IMR-90 (cell line): ENCODE data around the gene IDI2.

GRCh38 chr10:133378-133916 is 1.8 kb upstream of the ZMYND11 start:
- RRBS: no CpG with 5 or more reads among the region's 5 CpGs
CAGE:
- cytosol, long polyA plus RNA: no peak
- long polyA plus RNA: no peak
- nucleus, long polyA plus RNA: no peak

GRCh38 chr10:317174-318013 is 182.1 kb downstream of the ZMYND11 start:
- RRBS: no CpG with 5 or more reads among the region's 17 CpGs
CAGE:
- cytosol, long polyA plus RNA: no peak
- long polyA plus RNA: no peak
- nucleus, long polyA plus RNA: no peak

GRCh38 chr10:333165-333880 is 198.1 kb downstream of the ZMYND11 start:
- RRBS: no CpG with 5 or more reads among the region's 13 CpGs
CAGE:
- cytosol, long polyA plus RNA: no peak
- long polyA plus RNA: no peak
- nucleus, long polyA plus RNA: no peak

DNA sequence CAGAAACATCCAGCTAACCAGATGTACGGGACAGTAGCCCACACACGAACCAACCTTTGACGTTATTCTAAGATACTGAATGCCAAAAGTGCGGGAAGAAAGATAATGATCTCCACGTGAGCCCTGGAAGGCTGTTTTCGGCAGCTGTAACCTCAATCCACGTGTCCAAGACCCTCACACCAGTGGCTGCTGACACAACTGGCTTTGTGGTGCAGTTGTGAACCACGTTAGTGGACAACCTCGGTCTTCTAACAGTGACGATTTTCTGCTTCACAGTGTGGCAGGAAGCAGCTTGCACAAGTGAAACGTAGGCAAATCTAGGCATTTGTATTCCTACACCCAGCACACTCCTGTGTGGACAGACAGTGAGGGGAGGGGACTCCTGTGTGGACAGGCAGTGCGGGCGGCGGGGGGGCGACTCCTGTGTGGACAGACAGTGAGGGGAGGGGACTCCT is 251.9 kb downstream of the ZMYND11 start:
- RRBS: no CpG with 5 or more reads among the region's 15 CpGs
CAGE:
- cytosol, long polyA plus RNA: no peak
- long polyA plus RNA: no peak
- nucleus, long polyA plus RNA: no peak

- RRBS: no CpG with 5 or more reads among the region's 23 CpGs
CAGE:
- cytosol, long polyA plus RNA: no peak
- long polyA plus RNA: no peak
- nucleus, long polyA plus RNA: no peak
Measured at GRCh38 chr10:389781-390363, 254.6 kb downstream of the ZMYND11 start.

DNA sequence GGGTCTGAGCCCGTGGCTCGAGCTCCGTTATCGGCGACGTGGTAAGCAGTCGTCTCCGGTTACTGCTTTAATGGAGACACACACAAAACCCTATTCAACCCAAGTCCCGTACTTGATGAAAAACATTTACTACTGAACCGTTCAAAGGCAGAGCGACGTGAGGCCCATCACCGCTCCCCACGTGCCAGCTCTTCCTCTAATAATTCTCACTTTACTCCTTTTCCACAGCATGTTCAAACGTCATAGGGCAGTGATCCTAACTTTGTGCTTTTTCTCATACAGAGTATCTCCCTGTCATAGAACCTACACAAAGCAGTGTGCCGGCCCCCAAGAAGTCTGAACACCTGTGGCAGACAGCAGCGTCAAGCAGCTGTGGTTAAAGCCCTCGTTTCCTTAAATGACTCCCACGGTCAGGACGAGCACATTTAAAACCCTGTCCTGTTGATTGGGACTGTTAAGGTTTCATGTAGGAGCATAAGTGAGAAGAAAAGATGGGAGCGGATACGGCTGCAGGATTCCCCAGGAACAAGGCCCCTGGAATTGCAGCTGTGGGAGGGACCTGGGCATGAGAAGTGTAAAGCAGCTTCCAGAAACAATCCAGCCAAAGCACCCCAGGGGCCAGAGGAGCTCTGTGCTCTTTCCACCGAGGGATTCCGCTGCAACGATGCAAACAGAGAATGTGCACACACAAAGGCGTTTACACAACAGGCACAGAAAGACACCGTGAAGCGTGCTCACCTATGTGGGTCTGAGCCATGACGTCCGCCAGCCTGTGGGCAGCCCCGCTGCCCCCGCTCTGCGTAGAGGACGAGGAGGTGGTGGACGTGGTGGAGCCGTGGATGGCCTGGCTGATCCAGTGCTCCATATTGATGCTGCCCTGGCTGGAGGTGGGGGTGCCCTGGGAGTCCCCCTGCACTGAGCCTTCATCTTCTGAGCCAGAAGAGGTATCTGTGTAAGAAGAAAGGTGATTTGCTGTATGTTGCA is 267.1 kb downstream of the DIP2C start:
- RRBS: 98% methylated on average over 8 of the region's 36 CpGs
CAGE:
- cytosol, long polyA plus RNA: no peak
- long polyA plus RNA: no peak
- nucleus, long polyA plus RNA: no peak

GRCh38 chr10:484955-485911 is 204.2 kb downstream of the DIP2C start:
- RRBS: no CpG with 5 or more reads among the region's 30 CpGs
CAGE:
- cytosol, long polyA plus RNA: no peak
- long polyA plus RNA: no peak
- nucleus, long polyA plus RNA: no peak

DNA sequence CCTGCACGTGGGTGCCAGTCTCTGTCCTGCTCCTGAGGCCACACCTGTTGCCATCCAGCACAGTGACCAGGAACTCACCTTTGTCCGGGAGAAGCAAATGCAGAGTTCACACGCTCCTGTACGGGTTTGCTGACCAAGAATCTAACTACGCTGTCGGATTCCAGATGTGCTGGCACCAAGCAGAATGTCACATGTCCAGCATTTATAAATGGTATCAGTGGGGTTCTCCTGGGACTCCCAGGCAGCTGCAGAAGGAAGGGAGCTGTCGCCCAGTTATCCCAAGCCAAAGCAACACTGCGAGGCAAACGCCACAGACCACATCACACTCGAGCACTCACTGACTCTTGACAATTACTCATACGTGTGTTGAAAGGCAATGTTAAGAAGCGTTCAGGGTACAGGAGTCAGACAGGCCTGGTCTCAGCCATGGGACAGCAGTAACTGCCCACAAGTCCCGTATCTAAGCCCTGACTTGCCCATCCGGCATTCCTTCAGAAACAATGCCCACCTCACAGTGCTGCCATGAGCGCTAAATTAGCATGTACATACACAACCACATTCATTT is 113.4 kb downstream of the DIP2C start:
- RRBS: no CpG with 5 or more reads among the region's 15 CpGs
CAGE:
- cytosol, long polyA plus RNA: no peak
- long polyA plus RNA: no peak
- nucleus, long polyA plus RNA: no peak

- RRBS: no CpG with 5 or more reads among the region's 12 CpGs
CAGE:
- cytosol, long polyA plus RNA: no peak
- long polyA plus RNA: no peak
- nucleus, long polyA plus RNA: no peak
Measured at GRCh38 chr10:605089-605365, 84.4 kb downstream of the DIP2C start.

- RRBS: no CpG with 5 or more reads among the region's 9 CpGs
CAGE:
- cytosol, long polyA plus RNA: no peak
- long polyA plus RNA: no peak
- nucleus, long polyA plus RNA: no peak
Measured at GRCh38 chr10:634170-634682, 55.2 kb downstream of the DIP2C start.

- RRBS: no CpG with 5 or more reads among the region's 7 CpGs
CAGE:
- cytosol, long polyA plus RNA: no peak
- long polyA plus RNA: no peak
- nucleus, long polyA plus RNA: no peak
Measured at GRCh38 chr10:655342-655857, 34.1 kb downstream of the DIP2C start.

GRCh38 chr10:662626-663274 is 26.7 kb downstream of the DIP2C start:
- RRBS: no CpG with 5 or more reads among the region's 8 CpGs
CAGE:
- cytosol, long polyA plus RNA: no peak
- long polyA plus RNA: no peak
- nucleus, long polyA plus RNA: no peak

DNA sequence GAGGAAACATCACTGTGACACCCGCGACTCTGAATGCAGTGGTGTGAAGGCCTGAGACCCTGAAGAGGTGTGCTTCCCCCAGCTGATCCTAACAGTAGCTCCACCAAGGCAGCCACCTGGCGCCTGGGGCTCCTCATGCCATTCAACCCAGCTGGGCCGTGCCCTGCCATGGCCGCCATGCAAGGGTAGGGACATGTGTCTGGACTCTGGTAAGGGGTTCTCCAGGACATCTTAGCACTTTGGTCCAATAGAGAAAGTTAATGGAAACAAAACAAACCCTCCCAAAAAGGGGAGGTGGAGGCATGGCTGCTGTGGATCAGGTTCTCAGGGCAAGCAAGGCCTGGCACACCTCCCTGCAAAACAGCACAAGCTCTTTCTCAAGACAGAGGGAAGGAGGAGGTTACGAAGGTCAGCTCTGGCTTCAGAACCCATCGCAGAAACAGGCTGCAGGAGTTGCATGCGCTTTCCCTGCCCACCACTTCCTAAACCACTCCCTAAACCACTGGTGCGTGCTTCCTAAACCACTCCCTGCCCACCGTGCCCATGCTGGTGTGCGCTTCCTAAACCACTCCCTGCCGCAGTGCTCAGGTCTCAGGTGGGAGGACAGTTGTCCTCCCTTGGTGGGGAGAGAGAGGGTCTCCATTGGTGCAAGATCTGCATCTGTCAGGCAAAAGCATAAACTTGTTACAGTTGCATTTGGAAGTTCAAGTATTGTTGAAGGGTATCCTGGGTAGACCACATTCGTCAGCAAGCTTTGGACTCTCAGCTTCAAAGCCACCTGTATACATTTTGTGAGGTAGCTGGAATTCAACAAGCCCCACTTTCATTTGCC is 108.6 kb downstream of the LARP4B start:
- RRBS: no CpG with 5 or more reads among the region's 13 CpGs
CAGE:
- cytosol, long polyA plus RNA: no peak
- long polyA plus RNA: no peak
- nucleus, long polyA plus RNA: no peak

DNA sequence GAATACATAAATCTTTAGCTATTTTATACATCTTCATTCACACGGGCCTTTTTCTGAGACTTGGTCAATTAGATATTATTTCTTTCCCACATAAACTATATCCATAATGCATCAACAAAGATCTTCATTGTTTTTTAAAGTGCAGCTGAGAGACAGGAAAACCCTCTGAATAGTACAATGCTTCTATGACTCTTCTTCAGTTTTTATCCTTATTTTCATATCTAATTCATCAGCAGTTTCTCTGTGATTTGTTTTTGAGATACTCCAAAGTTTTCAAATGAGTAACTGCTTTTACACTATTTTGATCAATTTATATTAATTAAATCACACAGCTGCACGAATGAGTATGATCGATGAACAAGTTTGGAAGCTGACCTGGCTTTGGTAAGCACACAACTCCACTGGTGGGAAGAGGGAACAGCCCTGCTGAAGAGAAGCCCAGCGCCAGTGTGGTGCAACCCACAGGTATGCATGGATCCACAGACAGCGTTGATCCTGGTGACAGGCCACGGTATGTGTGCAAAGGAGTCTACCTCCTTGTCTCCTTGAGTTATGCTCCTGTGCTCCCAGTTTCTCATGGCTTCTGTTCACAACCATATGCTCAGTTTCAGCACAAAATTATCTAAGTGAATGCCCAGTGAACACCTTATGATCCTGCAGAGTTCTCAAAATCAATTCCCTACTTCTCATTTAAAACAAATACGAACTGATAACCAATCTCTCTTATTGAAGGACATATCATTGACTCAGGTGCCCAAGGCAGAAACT is 25.3 kb downstream of the LARP4B start:
- RRBS: no CpG with 5 or more reads among the region's 7 CpGs
CAGE:
- cytosol, long polyA plus RNA: no peak
- long polyA plus RNA: no peak
- nucleus, long polyA plus RNA: no peak

GRCh38 chr10:947031-947392 is 15.5 kb upstream of the LARP4B start:
- RRBS: 88% methylated on average over 4 of the region's 7 CpGs
CAGE:
- cytosol, long polyA plus RNA: no peak
- long polyA plus RNA: no peak
- nucleus, long polyA plus RNA: no peak

DNA sequence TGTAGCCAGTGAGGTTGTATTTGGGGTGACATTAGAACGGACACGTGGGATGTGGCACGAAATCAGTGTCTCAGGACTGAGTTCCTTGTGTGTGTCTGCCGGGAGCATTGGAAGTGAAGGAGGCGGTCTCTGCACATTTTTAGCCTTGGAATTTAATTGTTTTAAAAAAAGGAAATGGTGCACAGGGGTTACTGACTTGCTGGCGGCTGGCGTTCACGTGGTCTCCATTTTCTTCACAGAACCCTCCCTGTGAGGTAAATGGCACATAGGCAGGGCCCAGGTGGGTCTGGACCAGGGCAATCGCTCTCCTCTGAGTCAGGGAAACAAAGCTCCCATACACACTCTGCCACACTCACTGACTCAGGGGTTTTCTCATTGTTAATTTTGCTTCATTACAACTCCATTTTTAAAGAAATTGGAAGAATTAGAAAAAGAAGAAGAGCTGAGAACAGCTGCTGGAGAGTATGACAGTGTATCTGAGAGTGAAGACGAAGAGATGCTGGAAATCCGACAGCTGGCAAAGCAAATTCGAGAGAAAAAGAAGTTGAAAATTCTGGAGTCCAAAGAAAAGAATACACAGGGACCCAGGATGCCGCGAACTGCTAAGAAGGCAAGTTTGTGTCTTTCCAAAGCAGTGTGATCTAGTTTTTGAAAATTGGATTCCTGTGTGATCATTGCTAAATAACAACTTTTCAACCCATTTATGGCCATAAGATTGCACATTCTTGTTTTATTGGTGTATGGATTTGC is 13.4 kb downstream of the IDI2 start:
- RRBS: no CpG with 5 or more reads among the region's 14 CpGs
CAGE:
- cytosol, long polyA plus RNA: no peak
- long polyA plus RNA: no peak
- nucleus, long polyA plus RNA: no peak

- RRBS: no CpG with 5 or more reads among the region's 1 CpG
CAGE:
- cytosol, long polyA plus RNA: no peak
- long polyA plus RNA: no peak
- nucleus, long polyA plus RNA: no peak
Measured at GRCh38 chr10:1025657-1026143, at the start of gene IDI2. IDI2 (minus strand) TSS chr10:1025859.

DNA sequence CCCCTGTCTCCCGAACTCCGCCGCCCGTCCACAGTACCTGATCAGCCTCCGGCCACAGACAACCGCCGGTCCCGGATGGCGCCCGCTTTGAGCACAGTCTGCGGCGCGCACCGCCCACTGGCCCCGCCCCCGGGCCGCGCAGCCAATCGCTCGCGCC is 214 bp downstream of the IDI1 start:
- RRBS: 1% methylated on average over 14 of the region's 21 CpGs
CAGE:
- cytosol, long polyA plus RNA: start-site peak on the minus strand centred at position 97 of the sequence, 69 bp wide, 173 and 290 reads in 2 replicates
- long polyA plus RNA: start-site peak on the minus strand centred at position 91 of the sequence, 59 bp wide, 160 and 349 reads in 2 replicates
- nucleus, long polyA plus RNA: start-site peak on the minus strand centred at position 81 of the sequence, 43 bp wide, 640 and 815 reads in 2 replicates

GRCh38 chr10:1110166-1110567 is 54.0 kb downstream of the WDR37 start:
- RRBS: no CpG with 5 or more reads among the region's 17 CpGs
CAGE:
- cytosol, long polyA plus RNA: no peak
- long polyA plus RNA: no peak
- nucleus, long polyA plus RNA: no peak

DNA sequence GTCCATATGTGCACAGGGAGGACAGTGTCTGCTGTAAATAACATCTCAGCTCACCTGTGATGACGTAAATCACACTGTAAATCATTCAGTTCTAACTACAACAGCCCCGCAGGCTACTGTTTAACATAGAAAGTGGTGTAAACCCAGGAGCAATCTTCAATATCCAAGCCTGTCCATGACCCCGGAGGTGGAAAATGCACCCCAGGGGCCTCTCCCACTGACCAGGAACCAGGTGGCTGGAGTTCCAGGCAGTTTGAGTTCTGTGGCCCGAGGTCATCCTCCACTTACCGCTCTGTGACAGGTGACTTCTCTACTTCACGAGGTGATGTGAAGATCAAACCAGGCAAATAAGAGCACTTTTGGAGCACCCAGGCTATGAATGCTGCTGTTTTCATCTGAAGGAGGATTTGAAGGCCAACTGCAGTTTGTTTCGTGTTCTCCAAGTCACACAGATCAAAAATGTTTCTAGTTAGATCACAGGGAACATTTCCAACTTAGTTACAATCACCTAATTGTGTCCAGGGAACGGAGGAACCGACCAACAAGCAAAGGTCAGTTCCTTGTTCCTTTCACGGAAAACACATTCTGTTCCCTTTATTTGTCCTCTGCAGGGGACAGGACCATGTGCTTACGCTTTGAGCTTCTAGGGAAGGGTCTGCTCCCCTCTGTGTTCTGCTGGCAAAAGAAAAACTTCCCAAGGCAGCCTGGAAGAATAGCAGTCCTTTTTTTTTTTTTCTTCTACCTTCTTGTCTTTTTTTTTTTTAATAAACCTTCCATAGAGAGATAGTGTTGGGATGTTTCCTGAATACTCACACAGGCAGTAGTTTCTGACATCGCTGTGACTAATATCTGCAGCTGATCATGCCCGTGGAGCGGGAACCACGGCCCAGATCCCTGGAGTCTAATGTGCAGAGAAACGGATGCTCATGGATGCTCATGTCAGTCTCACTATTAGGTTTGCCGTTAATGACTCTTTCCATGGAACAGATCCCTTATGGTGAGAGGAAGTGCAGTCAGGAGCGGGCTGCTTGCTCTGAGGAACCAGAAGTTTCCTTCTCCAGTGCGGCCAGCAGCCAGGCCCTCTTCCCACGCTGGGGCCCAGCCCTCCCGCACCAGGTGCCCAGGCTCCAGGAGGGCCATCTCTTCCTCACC is 132.1 kb downstream of the WDR37 start:
- RRBS: no CpG with 5 or more reads among the region's 21 CpGs
CAGE:
- cytosol, long polyA plus RNA: no peak
- long polyA plus RNA: no peak
- nucleus, long polyA plus RNA: no peak